Neural progenitor cell (in vitro differentiated cells): ENCODE measurements around the gene TXNDC11.

GRCh38 chr16:11311102-11311661 lies 30.1 kb upstream of the PRM1 start:
- RAMPAGE, long total RNA, result no peak

DNA sequence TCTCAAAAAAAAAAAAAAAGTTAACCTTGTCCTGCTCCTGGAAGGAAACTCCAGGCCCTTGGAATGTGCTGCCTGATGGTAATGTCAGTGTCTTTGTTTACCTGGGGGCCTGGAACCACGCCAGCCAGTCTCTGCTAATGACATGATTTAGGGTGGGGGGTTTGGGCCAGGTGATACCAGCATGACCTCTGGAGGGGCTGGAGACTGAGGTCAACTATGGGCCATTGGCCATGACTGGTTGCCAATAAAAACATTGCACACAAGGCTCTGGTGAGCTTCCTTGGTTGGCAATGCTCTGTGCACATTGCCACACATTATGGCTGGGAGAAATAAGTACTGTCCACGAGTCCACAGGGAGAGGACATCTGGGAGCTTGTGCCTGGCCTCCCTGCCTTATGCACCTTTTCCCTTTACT lies 7.2 kb upstream of the ENSG00000188897 start:
- RAMPAGE, long total RNA, result no peak

GRCh38 chr16:11560414-11561456 lies 26.0 kb downstream of the LITAF start:
- RAMPAGE, long total RNA, result no peak

DNA sequence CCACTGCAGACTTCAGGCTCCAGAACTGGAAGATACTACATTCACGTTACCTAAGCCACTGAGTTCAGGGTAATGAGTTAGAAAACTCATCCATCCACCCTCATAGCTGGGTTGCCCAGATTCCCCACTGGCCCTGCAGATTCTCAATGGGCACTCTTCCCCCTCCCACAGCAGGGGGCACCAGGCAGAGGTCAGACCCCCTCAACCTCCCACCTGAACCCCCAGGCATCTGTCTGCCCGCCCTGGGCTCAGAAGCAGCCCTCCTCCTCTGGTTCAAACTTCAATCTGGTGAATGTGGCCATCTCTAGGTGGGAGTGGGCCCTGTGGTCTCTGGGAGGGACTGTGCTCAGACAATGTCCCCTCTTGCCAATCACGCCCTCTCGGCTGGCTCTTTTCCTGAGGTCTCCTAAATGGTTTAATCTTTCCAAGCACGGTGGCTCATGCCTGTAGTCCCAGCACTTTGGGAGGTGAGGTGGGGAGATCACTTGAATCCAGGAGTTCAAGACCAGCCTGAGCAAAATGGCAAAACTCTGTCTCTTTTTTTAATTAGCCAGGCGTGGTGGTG lies 15.2 kb downstream of the LITAF start:
- RAMPAGE, long total RNA, result no peak

DNA sequence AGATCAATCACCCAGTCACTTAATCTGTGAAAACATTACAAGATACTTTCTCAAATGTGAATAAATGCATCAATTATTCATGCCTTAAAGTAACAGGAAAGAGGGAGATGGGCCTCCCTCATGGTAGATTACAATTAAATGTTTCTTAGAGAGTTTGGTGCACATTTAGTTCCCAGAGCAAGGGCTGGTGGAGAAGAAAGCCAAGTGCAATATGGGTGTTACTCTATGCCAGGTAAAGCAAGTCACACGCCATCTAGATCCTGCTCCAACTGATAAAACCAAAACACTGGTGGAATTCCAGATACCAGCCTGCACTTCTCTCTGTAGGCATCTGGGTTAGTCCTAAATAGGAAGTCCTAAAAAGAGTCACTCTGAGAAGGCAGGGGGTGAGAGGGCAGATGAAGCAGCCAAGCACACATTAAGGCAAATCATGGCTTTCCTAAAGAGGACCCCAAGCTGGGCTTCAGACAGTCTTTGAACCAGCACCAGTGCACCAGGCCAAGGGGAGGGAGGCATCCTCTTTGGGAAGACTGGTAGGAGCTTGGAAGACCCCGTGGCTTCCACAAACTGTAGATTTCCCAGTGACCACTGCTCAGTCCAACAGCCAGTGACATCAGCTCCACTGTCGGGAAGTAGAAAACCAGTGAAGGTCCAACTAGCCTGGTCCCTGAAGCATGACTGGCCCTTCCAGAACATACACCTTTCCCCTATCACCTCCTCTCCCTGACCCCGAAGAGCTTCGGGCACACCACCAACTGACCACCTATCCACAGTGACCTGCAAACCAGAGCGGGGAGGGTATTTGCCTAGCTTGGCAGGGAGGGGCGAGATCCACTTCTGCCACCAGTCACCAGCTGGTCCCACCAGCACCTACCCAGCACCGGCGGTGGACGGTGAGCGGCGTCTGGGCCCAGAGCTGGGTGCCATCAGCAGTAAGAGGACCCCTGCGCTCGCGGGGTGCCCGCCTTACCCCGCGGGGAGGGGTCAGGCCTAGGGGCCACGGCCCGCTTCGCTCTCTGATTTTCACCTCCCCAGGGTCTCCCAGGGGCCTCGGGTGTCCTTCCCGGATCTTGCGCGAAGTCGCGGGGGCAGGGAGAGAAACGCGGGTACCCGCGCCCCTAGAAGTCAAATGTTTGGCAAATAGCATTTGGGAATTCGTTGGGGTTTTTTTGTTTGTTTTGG lies 1.1 kb downstream of the LITAF start:
- RAMPAGE, long total RNA, result no peak

- RAMPAGE, long total RNA, result no peak
Observed at GRCh38 chr16:11670801-11671424, 2.7 kb downstream of the SNN start.

GRCh38 chr16:11677464-11678430 lies 9.5 kb downstream of the SNN start:
- RAMPAGE, long total RNA, result no peak

GRCh38 chr16:11741917-11742923 lies at the start of gene TXNDC11:
Gene TXNDC11, minus strand, starts transcription at chr16:11742857.
- RAMPAGE, long total RNA, result no peak

- RAMPAGE, long total RNA, result no peak
Observed at GRCh38 chr16:11783273-11784322, 13.5 kb downstream of the ZC3H7A start.

DNA sequence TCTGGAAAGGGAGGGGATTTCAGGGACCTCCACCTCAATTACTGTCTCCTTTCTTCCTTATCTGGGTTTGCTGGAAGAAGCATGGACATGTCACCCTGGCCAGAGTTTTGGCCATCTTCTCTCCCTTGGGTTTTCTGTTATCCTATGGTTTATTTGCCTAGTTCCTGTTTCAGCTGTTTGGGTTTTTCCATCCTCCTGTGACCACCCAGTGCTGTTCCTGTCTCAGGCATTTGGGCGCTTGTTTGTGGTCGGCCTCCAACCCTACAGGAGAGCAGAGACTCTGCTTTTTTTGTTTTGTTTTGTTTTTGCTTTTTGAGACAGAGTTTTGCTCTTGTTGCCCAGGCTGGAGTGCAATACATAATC lies 3.2 kb upstream of the ZC3H7A start:
- RAMPAGE, long total RNA, result no peak

GRCh38 chr16:11897765-11898190 lies 18.0 kb downstream of the GSPT1 start:
- RAMPAGE, long total RNA, result no peak

DNA sequence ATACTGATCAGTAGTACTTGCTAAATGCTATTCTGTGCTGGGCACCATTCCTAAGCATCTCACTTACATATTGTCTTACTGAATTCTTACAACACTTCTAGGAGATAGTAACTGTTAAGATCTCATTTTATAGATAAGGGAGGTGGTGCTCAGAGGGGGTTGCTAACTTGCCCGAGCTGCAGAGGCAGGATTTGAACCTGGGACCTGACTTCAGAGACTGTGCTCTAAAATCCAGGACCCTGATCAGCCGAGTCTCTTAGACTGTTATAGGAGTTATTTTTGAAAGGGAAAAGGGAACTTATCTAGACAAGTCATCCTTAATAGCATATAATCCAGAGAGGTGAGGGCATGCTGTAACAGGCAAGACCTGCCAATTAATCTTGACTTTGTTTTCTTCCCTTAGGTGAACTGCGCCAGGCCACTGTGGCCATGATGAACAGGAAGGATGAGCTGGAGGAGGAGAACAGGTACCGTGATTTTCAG lies 149.7 kb downstream of the SNX29 start:
- RAMPAGE, long total RNA, result no peak

DNA sequence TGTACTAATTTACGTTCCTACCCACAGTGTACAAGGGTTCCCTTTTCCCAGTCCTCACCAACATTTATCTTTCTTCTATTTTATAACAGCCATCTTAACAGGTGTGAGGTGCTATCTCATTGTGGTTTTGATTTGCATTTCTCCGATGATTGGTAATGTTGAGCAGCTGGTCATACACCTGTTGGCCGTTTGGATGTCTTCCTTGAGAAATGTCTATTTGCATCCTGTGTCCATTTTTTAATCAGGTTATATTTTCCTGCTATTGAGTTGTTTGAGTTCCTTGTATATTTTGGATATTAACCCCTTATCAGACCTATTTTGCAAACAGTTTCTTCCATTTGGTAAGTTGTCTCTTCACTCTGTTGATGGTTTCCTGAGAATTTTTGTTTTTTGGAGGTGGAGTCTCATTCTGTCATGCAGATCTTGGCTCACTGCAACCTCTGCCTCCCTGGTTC lies 279.5 kb downstream of the SNX29 start:
- RAMPAGE, long total RNA, result no peak

GRCh38 chr16:12643819-12644555 lies 159.7 kb downstream of the CPPED1 start:
- RAMPAGE, long total RNA, result no peak

GRCh38 chr16:12801401-12802110 lies 2.1 kb downstream of the CPPED1 start:
- RAMPAGE, long total RNA, result no peak

GRCh38 chr16:14079105-14079417 lies 7.9 kb downstream of the MRTFB start:
- RAMPAGE, long total RNA, result no peak

DNA sequence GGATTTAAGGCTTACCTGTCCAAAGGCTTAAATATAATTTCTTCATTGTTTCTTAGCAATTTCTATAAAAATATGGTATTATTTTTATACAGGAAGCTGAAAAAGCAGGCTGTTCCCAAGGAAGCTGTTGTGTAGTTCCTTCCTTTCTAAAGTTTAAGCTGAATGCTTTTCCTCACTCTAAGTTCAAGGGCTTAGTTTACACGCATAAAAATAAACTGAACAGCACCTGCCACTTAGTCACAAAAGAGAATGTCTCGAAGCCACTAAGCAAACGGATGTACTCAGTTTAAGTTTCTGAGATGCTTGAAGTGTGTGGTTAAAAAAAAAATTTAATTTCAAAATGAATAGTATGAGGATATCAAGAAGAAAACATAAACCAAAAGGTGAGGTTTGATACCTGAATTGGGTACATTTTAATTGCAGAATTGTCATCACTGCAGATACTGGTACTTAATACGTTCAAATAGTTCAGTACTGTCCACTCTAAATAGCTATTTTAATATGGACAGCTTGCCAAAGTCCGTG lies 38.0 kb downstream of the MRTFB start:
- RAMPAGE, long total RNA, result no peak

GRCh38 chr16:14125791-14126165 lies 54.7 kb downstream of the MRTFB start:
- RAMPAGE, long total RNA, result no peak

- RAMPAGE, long total RNA, result no peak
Observed at GRCh38 chr16:14151416-14152119, 80.4 kb downstream of the MRTFB start.

- RAMPAGE, long total RNA, result no peak
Observed at GRCh38 chr16:14285426-14286184, 214.5 kb downstream of the MRTFB start.